ENCODE measurements around a stretch of chr13.

DNA sequence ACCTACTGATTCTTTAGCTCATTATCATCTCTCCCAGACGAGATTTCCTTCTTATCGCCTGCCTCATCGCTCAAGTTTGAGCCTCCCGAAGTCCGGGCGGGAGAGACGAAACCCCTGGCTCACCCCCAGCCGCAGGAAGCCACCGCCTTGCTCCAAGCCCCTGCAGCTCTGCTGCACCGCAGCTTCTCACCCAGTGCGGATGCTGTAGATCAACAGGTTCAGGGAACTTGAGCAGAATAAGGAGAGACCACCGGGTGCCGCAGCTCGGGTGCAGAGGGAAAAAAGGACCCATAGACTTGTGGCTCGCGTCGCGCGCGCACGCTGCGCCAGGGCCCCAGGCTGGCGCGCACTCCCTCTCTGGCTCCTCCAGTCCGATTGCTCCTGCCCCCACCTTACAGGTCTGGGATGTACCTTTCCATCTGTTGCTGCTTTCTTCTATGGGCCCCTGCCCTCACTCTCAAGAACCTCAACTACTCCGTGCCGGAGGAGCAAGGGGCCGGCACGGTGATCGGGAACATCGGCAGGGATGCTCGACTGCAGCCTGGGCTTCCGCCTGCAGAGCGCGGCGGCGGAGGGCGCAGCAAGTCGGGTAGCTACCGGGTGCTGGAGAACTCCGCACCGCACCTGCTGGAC lies 714 bp downstream of the PCDH17 start:
- PRO-cap = no peak

- PRO-cap = no peak
Measured at GRCh38 chr13:57633233-57633881, 1.8 kb downstream of the PCDH17 start.

- PRO-cap = no peak
Measured at GRCh38 chr13:59332974-59333384, 830.7 kb downstream of the DIAPH3 start.

GRCh38 chr13:59531298-59532267 lies 632.1 kb downstream of the DIAPH3 start:
- PRO-cap = no peak

GRCh38 chr13:60398900-60399483 lies 2.0 kb downstream of the TDRD3 start:
- PRO-cap = no peak

DNA sequence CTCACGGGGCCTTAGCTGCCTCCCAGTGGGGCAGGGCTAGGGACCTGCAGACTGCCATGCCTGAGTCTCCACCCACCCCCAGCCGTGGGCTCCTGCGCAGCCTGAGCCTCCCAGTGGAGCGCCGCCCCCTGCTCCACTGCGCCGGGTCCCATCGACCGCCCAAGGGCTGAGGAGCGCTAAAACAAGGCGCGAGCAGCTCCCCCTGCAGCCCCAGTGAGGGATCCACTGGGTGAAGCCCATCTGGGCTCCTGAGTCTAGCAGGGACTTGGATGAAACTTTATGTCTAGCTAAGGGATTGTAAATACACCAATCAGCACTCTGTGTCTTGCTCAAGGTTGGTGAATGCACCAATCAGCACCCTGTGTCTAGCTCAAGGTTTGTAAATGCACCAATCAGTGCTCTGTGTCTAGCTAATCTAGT lies 76.3 kb downstream of the PCDH20 start:
- PRO-cap = no peak

DNA sequence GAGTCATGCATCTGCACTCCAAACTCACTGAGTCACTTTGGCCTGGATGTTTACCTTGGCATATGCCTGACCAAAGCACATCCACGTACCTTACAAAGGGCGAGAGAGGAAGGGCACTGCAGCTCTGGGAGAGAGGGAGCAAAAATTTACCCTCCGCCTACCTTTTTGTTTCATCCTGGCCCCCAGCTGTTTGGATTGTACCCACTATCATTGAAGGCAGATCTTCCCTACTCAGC lies 249.8 kb upstream of the PCDH20 start:
- PRO-cap = no peak

GRCh38 chr13:62512125-62512612 lies 1096.5 kb upstream of the PCDH20 start:
- PRO-cap = no peak

DNA sequence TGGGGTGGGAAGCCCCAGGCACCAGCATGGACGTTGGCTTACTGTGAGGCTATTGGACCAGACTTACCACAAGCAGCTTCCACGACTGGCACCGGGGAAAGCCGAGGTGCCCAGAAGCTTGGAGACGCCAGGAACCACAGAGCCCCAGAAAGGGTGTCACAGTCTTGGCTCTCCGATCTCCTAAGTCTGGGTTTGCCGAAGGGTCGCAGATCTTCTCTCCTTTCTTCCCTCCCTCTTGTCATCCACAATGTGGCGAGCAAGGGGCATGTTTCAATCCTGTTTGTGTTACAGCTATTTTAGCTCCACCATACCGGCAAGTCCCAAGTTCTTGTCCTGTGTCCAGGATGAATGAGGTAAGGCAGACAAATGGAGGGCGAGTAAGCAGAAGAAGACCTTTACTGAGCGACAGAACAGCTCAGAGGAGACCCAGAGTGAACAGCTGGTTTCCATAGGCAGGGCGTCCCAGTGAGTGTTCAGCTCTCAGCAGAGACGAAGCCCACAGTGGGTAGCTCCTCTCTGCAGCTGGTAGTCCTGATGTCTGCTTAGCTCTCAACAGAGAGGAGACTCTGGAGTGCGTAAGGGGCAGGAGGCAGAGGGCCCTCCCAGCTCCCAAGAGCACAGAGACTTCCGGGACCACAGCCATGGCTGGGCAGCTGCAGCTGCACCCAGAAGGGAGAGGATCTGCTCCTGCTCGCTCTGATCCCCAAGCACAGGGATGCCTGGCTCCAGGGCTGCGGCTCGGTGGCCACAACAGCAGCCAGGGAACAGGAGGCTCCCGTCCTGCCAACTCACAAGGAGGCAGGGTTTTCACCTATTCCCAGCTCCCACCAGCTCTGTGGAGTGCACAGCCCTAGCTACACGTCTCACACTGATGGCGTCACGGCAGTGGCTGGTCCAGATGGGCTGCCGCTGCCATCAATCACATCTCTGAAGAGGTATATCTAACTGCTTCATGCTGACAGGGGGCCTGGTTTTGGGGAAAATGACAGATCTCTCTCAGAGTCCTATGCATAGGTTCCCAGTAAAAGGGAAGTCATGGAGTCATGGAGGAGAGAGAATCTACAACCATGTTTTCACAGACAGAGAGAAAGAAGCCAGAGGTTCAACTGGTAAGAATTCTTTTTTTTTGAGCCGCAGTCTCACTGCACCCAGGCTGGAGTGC lies 242.7 kb upstream of the ENSG00000285566 start:
- PRO-cap = no peak

- PRO-cap = no peak
Measured at GRCh38 chr13:67225705-67226137, 4.4 kb downstream of the PCDH9 start.

DNA sequence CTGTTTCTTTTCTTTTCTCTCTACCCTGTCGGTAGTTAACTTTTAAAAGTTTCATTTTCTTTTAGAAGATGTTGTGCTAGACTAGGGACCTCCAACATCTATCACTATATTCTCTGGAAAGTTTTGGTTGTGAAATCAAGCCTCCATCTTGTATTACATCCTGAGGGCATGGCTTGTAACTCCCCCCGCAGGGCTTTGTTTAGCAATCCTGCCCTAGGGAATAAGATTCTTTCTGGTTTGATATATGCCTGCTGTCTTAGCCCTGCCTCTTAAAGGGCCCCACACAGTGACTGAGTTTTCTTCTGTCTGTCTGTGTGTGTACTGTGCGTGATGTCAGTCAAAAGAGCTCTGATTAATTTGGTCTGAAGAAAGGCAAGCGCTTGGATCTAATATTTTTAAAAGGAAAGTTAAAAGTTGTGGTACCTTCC lies 1027.4 kb upstream of the PCDH9 start:
- PRO-cap = no peak

- PRO-cap = no peak
Measured at GRCh38 chr13:69595132-69595691, 513.0 kb downstream of the KLHL1 start.

DNA sequence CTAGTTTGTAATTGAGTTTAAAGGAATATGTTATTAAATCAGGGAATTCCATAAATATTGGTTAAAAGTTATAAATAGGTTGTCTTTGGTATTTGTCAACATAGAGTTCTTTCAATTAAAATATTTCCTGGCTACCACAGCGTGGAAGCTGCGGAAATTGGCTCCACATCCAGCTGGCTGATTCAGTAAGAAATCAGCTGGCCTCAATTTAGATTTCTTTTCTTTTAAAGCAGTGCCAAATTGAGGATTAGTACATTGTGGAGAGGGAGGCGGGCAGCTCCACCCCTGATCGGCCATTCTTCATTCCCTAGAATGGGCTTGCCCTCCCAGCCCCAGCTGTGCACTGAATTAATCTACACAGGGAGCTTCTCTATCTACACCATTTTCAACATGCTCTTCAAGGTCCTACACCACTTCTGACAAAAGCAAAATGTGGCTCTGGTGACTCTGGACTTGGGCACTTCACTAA lies 624.8 kb downstream of the DACH1 start:
- PRO-cap = no peak

DNA sequence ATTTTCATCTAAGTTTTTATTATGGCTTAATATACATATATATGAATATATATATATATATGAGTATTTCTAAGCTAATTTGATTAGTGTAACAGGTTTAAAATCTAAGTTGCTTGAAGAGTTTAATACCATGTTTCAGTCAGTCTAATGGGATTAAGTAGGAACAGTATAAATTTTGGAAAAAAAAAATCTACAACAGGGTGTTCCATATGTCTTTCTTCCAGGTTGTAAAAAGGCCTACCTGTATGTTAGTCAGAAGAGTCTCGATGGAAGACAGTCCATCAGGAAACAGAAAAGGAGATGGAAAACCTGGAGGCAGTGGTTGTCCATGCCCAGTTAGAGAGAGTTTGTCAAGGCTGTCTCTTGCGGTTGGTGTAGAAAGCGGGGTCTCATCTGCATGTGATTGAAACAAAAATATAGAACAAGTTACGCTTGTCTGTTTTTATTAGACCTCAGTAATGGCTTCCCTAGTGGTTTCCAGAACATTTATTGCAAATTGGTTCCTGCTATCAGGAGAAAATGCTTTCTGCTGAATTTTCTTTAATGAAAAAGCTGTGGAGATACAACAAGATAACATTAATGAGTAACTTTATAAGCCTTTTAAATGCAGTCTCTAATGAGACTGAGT lies 378.1 kb downstream of the DACH1 start:
- PRO-cap = no peak

GRCh38 chr13:72537938-72538192 lies 189.6 kb downstream of the MZT1 start:
- PRO-cap = no peak

- PRO-cap = no peak
Measured at GRCh38 chr13:72801968-72802772, 20.2 kb downstream of the PIBF1 start.

- PRO-cap = no peak
Measured at GRCh38 chr13:73059977-73060825, 1.4 kb downstream of the KLF5 start.

DNA sequence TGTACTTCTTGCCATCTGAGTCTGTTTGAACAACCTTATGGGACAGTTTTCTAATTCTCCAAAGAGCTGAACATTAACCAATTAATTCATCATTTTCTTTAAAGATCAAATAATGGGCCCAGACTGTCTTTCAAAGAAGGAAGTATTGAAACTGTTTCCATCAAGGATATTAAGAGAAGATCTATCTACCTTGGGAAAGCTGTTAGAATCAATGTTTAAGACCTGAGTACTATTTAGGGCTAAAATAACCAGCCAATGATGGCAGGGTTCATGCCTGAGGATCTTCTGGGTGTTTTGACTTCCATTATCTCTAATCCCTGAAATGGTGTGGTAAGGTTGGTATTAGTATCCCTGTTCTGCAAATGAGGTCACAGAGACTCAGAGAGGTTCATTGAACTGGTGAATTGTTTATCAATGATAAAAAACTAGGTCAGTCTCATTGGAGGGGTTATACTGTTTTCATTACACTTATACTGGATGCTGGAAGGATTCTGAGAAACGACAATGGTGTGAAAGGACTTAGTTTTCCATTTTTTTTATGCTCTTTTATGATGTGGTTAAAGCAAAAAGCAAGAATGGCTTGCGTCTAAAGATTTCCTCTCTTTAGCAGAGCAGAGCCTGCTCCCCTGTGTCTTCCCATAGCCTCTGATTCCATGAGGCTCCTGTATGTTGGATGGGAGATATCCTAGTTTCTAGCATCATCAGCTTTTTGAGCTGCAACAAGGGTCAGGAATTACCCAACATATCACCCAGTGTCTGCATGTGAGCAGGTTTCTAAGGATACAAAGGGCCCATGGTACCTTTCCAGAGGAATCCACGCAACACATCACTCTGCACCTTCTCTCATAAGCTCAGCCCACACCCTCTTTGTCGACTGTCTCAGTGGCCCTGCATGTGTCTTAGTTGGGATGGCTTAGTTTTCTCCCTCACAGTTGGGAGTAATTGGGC lies 264.9 kb downstream of the KLF5 start:
- PRO-cap = no peak

DNA sequence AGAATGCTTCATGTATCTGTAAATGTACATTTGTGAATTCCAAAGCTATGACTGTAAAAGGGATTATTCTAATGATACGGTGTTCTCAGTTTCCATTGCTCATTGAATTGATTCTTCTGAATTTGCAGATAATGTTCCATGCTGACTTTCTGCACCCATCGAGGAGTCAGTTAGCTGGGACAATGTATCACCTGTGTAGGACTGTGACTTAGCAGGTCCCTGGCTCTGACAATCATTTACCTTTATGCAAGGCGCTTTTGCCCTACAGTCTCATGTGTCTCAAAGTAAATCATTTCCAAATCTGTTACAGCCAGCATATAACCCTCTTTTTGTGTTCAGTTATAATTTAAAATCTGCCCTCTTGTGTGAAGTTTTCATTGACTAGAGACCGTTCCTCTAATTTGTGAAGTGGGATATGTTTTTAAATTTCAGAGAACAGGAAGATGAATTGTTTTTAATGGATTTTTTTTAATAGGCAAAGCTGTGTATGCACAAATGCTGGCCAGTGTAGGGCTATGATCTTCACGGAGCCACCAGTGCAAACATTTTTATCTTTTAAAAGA lies 267.1 kb downstream of the KLF5 start:
- PRO-cap = no peak

- PRO-cap = no peak
Measured at GRCh38 chr13:73421571-73422115, 362.8 kb downstream of the KLF5 start.

All from bronchus (tissue), 1 donor.